SK-N-MC (cell line): Measurements from ENCODE around the genes PRKCG, OSCAR, CNOT3 and TMC4.

- RRBS: no CpG with 5 or more reads among the region's 8 CpGs
These were observed 1.9 kb downstream of the PPP2R1A start for GRCh38 chr19:52191483-52192334.

DNA sequence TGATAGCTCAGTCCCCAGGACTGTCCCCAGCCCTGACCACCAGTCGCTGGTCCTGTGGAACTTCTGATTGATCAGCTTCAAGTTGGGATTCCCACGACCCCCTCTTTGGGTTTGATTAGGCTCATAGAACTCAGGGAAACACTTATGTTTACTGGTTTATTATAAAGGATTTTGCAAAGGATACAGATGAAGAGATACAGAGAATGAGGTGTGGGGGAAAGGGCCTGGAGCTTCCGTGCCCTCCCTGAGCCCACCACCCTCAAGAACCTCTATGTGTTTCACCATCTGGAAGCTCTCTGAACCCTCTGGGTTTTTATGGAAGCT, 13.8 kb downstream of the PPP2R1A start:
- RRBS: no CpG with 5 or more reads among the region's 3 CpGs

DNA sequence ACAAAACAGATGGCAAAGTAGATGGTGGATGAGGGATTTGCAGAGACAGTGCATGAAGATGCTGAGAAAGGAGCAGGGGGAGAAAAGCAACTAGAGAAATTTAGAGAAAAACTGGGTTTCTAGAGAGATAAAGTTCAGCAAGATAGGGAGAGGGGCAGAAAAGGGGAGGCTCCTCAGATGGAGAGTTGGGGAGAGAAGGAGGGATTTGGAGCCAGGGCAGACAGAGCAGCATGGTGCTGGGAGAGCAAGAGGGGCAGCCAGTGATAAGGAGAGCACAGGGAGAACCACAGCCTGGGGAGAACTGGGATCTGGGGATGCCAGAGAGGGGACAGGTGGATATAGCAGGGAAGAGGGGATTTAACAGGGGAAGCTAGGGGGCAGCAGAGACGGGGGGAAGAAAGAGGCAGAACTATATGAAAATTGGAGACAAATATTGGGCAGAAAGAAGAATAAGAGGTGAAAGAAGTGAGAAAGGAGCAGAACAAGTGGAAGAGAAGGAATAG, 6.7 kb upstream of the ZNF528 start:
- RRBS: no CpG with 5 or more reads among the region's 1 CpG

GRCh38 chr19:52528529-52529195, 1.2 kb downstream of the ZNF808 start:
- RRBS: no CpG with 5 or more reads among the region's 8 CpGs

DNA sequence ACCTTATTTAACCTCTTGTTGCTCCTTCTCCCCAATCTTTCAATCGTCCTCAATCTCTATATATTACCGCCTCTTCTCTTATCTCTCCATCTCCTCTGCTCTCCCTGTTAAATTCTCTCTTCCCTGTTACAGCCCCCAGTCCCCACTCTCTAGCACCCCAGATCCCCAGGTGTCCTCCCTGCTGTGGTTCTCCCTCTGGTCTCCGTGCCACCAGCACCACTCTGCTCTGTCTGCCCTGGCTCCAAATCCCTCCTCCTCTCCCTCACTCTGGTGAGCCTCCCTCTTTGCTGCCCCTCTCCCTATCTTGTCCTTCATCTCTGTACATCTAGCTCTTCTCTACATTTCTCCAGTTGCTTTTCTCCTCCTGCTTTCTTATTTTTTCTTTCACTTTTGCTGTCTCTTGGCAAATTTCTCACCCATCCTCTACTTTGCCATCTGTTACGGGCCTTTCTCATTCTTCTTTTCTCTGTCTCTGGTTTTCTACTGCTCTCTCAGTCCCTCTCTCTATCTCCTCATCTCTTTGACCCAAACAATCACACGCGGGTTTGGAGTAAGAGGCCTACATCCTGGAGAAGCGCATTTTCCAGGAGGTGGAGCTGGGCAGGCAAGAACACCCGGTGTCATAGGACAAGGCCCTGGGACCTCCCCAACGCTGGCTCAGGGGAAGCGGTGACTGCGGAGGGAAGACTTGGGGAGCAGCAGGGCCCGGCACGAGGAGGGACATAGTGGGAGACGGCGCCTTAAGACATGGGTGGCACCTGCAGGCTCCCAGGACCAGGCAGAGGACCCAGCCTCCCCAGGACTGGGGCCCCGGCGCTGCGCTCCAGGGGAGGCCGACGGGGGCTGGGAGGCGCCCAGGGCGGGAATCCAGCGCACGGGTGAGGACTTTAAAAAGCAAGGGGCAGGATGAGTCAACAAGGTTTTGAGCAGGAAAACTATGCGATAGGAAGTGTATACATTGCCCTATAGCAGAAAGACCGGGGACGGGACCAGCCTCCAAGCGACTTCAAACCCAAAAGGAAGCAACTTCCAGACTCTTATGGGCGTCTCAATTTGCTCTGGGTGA, 10.0 kb downstream of the ZNF611 start:
- RRBS: over 99% methylated on average over 6 of the region's 29 CpGs

DNA sequence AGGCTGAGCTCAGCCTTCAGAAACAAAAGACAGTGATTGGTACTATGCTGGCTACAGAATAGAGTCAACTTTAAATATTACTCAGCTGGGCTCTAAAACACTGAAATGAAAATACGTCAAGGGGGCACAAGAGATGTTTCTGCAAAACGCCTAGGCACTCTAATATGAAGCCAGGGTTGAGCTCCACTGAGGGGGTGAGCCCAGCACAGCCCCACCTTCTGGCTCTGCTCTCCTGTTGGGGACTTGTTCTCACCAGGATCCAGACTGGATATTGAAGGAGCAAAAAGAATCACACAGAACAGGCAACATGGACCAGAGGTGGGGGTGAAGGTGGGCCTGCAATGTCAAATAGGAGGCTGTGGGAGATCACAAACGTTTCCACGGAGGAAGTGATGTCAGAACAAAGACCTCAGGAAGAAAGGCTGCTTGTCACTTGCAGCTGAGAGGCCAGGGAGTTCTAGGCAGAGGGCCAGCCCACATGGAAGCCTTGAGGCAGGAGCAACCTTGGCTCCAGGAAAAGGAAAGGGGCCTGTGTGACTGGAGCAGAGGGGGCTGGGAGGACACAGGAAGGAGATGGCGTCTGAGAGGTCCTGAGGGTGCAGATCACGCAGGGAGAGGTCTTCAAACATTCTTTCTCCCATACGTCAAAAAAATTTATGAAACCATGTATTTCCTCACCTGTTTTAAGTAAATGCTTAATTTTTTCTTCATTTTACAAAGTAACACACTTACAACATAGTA, 16.4 kb downstream of the ZNF160 start:
- RRBS: no CpG with 5 or more reads among the region's 7 CpGs

- RRBS: no CpG with 5 or more reads among the region's 30 CpGs
These were observed 784 bp downstream of the ZNF665 start for GRCh38 chr19:53192039-53193108.

GRCh38 chr19:53459506-53459879, 8.0 kb upstream of the ZNF813 start:
- RRBS: no CpG with 5 or more reads among the region's 7 CpGs

DNA sequence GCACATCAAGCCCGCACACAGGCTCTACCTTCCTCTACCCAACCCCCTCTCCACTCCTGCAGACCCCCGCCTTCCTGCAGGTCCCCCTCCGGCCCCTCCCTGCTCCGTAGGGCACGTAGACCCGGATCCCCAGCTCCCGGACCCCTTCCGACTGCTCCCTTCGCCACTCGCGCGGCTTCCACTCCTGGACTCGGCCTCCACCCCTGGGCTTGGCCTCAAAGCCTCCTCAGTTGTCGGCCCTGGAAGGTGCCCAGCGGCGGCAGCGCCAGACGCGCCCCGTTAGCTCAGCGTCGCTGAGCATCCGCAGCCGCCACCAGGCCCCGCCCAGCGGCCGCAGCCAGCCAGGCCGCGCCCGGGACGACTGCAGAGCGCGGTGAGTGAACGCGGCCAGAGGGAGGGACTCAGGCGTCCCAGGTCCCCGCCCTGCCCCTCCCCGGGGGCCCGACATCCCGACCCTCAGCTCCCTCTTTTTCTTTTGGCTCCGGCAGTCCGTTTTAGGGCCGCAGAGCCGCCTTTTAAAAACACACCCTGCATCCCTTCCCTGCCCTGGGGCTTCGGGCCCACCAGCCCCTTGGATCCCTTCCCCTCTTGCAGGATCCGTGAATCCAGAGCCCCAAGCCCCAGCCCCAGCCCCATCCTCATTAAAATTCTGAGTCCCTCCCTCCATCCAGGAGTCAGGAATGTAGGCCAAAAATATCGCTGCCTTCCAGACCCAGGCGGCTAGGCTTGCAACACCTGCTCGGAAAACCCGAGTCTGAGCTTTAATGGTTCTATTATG, 1.4 kb upstream of the MYADM start:
- RRBS: 58% methylated on average over 12 of the region's 50 CpGs

- RRBS: 1% methylated on average over 33 of the region's 90 CpGs
These were observed 1.6 kb downstream of the MYADM start for GRCh38 chr19:53868862-53870020.

DNA sequence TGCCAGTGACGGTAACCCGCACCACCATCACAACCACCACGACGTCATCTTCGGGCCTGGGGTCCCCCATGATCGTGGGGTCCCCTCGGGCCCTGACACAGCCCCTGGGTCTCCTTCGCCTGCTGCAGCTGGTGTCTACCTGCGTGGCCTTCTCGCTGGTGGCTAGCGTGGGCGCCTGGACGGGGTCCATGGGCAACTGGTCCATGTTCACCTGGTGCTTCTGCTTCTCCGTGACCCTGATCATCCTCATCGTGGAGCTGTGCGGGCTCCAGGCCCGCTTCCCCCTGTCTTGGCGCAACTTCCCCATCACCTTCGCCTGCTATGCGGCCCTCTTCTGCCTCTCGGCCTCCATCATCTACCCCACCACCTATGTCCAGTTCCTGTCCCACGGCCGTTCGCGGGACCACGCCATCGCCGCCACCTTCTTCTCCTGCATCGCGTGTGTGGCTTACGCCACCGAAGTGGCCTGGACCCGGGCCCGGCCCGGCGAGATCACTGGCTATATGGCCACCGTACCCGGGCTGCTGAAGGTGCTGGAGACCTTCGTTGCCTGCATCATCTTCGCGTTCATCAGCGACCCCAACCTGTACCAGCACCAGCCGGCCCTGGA, 6.0 kb downstream of the MYADM start:
- RRBS: 75% methylated on average over 4 of the region's 43 CpGs

GRCh38 chr19:53882093-53882589, at the start of gene PRKCG:
TSS of gene PRKCG (plus strand) at chr19:53882197.
- RRBS: 1% methylated on average over 21 of the region's 36 CpGs

- RRBS: no CpG with 5 or more reads among the region's 17 CpGs
These were observed 3.5 kb upstream of the CACNG8 start for GRCh38 chr19:53959233-53959691.

- RRBS: no CpG with 5 or more reads among the region's 34 CpGs
These were observed 754 bp upstream of the CACNG8 start for GRCh38 chr19:53961784-53962581.

GRCh38 chr19:54100542-54101088, at the start of gene OSCAR:
TSS of gene OSCAR (minus strand) at chr19:54100803.
- RRBS: no CpG with 5 or more reads among the region's 6 CpGs

DNA sequence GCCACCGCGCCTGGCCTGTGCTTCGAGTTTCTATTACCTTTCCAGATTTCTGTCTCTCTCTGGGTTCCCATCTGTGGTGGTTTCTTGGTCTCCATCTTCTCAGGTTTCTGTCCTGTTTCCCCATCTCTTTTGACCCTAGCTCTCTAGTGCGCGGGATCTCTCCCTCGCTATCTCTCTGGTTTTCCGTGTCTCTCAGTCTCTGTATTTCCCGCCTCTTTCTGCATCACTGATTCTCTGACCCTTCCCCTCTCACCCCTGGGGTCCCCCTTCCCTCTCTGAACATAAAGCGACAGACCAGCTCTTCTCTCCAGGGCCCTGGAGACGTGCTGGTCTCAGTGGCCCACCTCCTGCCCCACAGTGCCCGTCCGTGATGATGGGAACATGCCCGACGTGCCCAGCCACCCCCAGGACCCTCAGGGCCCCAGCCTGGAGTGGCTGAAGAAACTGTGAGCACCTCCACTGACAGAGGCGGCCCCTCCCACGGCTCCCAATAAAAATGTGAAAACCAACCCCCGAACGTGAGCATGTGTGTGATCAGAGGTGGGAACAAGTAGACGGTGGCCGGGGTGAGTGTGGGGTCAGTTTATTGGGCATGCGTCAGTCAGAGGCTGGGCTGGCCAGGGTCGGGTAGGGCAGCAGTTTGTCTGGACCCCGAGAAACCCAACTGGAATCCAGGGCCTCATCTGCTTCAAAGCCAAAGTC, 3.9 kb downstream of the NDUFA3 start:
- RRBS: no CpG with 5 or more reads among the region's 23 CpGs

DNA sequence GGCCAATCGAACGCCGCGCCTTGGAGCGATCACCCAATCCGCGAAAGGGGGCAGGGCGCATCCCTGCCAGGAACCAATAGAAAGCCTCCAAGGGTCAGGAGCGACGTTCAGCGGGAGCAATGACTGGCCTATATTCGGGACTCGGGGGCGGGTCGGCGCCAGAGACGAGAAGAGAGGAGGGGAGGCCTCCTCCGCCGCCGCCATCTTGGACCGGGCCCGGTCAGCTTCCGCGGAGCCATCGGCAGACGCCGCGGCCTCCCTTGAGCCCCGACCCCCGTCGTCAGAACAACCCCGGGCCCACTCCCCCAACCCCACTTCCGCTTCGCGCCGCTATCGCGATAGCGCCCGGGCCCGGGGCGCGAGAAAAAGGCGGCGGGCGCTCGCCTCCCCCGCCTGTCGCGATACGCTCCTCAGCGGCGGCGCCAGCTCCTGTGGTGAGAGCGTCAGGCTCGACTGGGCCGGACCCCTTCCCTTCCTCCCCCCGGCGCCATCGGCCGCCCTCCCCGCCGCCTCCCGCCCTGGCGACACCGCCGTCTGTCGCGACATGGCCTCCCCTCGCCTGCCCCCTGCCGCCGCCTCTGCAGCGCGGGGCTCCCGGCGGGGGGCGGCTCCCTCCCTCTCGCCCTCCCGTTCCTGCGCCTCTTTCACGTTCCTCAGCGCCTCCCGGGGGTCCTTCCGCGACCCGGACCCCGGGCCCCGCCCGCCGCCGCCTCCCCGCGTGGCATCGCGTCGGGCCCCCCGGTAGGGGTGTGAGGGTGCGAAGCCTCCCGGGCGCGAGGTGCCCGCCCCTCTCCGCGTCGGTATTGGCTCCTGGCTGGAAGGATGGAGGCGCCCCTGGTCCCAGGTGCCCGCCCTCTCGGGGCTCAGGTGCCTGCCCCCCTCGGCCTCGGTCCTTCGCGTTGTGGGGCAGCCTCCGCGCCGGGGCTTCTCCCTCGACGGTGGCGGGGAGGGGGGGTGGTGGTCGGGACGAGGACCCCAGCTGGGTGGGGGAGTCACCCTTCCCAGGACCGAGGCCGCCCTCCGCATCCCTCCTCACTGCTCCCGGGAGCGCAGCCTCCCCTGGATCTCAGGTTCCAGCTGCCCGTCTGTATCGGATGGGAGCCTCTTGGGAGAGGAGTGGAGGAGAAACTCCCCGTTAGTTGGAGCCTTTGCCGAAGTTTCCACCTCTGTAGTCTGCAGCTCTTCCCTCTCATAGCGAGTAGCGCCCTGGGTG, at the start of gene CNOT3:
Gene CNOT3, plus strand, starts transcription at position 203 of the 1,213 bp plus-strand sequence.
- RRBS: 2% methylated on average over 56 of the region's 131 CpGs

- RRBS: 93% methylated on average over 8 of the region's 24 CpGs
These were observed 4.7 kb downstream of the LENG1 start for GRCh38 chr19:54154494-54155542.

DNA sequence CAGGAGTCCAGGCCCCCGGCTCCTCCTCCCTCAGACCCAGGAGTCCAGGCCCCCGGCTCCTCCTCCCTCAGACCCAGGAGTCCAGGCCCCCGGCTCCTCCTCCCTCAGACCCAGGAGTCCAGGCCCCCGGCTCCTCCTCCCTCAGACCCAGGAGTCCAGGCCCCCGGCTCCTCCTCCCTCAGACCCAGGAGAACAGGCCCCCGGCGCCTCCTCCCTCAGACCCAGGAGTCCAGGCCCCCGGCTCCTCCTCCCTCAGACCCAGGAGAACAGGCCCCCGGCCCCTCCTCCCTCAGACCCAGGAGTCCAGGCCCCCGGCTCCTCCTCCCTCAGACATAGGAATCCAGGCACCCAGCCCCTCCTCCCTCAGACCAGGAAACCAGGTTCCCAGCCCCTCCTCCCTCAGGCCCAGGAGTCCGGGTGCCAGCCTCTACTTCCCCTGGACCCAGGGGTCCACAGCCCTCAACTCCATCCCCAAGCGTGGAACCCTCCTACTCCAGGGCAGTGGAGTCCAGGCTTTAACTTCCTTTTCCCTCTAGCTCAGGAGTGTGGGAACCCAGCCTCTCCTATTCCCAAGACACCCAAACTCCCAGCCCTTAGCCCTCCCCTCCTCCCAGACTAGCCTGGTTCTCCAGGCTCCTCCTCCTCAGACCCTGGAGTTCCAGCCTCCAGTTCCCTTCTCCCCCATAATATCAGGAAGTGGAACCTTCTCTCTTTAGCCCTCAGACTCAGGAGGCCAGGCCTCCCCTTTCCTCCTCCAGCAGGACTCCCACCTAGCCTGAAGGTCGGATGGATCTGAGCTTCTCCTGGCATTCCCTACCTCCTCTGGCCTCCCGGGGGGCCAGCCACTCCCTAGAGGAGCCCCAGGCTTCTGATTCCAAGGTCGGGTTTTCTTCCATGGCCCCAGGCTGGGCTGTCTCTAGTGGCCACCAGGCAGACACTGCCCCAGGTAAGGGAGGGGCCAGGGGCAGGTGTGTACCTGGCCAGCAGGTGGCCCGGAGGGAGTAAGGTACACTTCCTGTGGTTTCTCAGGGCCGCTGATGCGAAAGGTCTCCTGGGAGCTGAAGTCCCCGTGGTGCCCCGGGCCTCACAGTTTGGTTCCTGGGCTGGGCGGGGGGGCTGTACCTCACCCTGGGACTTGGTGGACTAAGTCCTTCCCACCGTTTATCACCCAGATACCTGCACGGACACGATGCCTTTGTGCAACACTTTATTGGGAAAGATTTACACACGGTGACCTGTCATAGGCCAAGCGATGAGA, at the start of gene TMC4:
Gene TMC4, minus strand, starts transcription at position 939 of the 1,258 bp plus-strand sequence.
- RRBS: 11% methylated on average over 4 of the region's 26 CpGs

DNA sequence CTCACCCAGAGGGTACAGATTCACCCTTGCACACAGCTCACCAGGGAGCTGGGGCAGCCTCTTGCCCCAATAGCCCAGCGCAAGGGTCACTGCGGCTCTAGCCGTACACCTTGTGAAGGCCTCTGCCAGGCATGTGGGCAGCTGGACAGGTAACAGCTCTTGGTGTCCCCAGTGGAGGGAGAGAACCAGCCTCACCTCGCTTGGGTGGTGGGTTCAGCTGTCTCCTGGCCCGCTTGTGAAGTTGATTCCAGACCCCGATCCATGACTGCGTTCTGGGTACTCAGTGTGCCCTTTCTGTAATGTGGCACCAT, 5.9 kb downstream of the RPS9 start:
- RRBS: no CpG with 5 or more reads among the region's 7 CpGs